NALM6 (cell line): ENCODE data around the gene PPIF.

- PRO-cap, result no peak
These were observed 311.7 kb upstream of the ZMIZ1 start for GRCh38 chr10:78756590-78757849.

- PRO-cap, result no peak
These were observed 117.8 kb upstream of the ZMIZ1 start for GRCh38 chr10:78950948-78951301.

- PRO-cap, result no peak
These were observed 90.9 kb upstream of the ZMIZ1 start for GRCh38 chr10:78977719-78978488.

DNA sequence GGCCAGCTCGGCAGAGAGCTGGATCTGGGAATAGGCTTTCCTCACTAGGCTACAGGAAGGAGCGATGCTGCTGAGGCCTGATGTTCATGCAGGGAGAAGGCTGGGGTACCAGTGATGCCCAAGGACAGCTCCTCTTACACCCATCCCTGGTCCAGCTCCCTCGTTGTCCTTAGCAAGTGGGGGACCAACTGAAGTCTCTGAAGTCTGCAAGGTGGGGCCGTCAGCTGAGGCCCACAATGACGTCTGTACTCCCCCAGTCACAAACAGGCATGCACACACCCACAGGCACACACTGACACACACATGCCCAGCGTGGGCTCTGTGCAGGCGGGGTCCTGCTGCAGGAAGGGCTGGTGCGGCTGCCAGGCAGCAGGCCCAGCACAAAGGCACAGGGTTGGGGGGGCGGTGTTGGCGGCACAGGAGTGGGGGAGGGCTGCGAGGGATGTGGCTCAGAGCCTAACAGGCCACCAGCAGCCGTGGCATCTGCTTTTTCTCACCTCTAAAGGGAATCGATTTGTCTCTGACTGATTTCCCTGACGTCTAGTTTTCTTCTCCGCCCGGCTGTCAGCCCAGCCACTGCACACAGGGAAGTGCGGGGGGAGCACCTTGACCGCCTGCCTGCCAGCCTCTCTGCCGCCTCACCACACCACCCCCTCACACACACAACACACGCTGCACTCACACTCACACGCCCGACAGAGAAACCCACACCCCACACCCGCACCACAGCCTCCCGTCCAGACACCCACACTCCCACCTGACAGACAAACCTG lies 43.6 kb upstream of the ZMIZ1 start:
- PRO-cap, result no peak

DNA sequence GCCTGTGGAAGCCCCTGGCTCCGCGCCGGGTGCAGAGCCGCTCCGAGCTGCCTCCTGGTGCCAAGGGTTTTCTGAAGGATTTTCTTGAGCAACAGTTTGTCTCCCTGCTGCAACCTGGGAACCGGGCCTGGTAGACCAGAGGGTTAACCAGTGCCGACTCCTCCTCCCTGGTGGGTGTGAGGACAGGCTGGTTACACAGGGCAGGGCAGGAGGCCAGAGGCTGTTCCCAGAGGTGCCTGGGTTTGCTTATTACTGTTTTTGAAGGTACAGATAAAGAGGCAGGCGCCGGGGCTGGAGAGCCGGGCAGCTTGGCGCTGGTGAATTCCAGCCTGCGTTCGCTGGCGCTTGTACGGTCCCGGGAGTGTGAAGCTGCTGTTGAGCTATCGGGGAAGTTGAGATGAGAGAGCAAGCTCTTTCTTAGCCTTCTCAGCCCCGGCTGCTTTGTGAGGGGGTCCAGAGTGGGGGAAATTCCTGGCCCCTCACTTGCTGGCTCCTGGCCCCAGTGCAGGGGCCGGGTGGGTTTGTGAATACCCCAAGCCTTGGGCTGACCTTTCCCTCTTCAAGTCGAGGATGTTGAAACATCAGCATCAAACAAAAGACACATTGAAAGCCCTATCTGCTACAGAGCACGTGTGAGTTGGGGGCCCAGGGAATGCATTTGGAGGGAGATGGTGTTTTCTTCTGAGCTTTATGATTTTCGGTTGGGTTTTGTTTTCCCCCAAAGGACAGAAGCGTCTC lies 2.5 kb downstream of the ZMIZ1 start:
- PRO-cap, result no peak

DNA sequence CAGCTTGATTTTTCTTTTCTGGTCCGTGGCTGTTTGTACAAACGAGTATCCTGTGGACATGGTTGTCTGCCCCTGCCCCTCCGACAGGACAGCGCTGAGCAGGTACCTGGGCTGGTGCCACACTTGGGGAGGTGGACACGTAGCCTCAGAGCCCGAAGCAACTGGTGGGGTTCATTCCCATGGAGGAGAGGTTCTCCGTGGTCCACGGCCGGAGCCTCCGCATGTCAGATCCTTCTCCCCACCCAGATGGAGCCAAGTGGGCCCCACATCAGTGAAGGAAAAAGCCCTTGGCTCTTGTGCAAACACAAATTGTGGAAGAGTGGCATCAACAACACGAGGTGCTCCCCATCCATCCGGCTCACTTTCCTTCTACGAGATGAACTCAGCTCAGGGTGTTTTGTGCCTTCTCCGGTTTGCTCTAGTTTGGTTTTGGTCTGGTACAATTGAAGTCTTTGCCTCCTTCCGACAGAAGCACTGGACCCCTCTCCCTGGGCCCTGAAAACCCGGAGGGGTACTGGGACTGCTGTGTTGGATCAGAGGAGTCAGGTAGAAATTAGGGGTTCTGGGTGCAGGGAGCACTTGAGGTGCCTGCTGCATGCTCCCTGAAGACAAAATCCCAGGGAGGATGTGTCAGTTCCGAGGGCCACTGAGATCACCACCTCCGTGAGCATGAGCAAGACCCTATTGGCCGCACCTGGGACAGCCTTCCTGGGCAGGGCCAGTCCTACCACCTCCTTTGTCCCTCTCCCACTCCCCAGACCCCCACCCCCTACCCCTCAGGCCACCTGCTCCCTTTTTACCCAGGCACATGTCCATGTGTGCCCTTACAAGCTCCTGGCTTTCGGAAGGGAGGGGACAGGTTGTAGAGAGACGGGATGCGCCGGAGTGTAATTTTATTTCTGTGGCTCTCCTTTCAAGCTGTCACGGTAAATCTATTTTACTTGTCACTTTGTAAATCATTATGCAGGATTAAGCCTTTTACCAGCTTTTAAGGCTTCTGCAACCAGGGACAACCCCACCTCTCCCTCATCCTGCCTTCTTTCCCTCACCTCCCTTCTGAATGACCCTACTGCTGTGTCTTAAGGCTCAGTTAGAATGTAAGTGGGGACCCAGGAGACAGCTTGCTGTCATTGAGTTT lies 20.6 kb downstream of the ZMIZ1 start:
- PRO-cap, result no peak

DNA sequence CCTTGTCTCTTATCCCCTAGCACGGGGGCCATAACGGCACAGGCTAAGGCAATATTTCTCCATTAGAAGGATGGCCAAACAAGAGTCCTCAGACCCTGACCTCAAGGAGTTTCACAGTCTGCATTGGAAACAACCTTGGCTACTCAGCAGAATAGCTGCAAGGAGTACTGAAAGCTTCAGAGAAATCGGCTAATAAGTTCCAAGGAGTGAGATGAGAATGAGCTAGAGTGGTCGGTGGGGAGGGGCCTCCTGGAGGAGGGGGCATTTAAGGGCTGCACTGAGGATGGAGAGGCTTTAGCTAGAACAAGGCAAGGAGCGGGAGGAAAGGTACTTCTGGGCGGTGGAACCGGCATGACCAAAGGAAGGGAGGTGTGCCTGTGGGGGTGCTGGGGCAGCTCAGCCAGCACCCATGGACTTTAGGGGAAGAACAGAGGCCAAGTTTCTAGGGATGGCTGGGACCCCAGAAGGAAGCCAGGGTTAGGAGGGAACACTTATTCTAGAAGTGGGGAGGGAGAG lies 22.6 kb downstream of the ZMIZ1 start:
- PRO-cap, result no peak

- PRO-cap, result no peak
These were observed 25.8 kb downstream of the ZMIZ1 start for GRCh38 chr10:79094436-79095031.

GRCh38 chr10:79096503-79097134 lies 27.9 kb downstream of the ZMIZ1 start:
- PRO-cap, result no peak

GRCh38 chr10:79102062-79102659 lies 33.4 kb downstream of the ZMIZ1 start:
- PRO-cap, result bidirectional peak, plus-strand start at chr10:79102439, minus-strand start at chr10:79102231

- PRO-cap, result no peak
These were observed 116.4 kb downstream of the ZMIZ1 start for GRCh38 chr10:79184814-79185907.

- PRO-cap, result no peak
These were observed 128.7 kb upstream of the PPIF start for GRCh38 chr10:79218427-79219095.

DNA sequence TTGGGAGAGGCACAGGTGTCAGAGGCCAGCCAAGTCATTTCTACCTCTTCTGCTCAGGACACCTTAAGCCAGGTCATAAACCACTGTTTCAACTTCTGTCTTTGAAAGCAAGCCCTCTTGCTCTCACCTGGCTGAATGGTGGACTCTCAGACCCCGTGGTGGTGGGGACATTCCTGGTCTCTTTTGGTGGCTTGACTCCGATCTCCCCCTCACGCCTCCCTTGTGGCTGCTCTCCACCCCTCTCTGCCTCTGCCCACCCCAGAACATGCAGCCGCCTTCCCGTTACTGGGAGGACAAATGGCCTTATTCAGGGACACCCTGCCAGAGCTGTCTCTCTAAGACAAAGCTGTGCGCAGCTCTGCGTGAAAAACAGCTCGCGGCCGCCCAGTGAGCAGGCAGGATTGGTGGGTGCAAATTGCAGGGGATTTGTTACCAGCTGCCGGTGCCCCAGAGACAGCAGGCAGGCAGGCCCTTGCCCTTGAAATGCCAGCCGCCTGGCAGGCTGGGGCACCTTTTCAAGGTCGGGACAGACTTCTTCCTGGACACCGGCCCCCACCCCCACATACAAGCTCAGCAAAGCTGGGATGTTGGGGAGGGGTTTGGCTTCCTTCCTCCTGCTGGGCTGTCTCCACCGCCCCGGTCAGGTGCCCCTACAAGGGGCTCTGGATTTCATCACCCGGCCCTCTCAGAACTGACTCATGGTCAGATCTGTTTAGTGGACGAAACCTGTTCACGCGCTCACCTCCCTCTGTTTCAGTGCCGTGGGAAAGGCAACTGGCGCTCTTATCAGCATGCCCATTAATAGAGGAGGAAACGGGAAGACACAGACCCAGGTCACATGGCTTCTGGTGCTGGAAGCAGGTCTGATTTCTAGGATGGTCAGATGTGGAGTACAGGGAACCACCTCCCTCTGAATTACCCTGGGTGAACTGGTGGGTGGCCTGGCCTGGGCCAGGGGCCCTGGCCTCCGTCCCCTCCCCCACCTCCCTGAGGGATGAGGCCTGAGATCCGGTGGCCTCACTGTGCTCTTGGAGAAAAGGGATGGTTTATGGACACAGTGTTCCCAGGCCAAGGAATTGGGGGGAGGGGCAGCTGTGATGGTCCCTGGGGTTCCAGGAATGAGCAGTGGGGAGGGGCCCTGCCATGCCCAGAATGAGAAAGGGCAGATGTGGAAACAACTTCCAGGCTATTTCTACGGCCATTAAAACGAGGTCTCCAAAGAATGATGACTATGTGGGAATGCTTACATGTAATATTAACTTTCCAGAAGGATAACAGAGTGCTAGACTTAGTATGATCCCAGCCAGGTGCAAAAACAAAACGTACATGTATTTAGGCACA lies 123.9 kb upstream of the PPIF start:
- PRO-cap, result no peak

- PRO-cap, result no peak
These were observed 101.1 kb upstream of the PPIF start for GRCh38 chr10:79246206-79246597.

DNA sequence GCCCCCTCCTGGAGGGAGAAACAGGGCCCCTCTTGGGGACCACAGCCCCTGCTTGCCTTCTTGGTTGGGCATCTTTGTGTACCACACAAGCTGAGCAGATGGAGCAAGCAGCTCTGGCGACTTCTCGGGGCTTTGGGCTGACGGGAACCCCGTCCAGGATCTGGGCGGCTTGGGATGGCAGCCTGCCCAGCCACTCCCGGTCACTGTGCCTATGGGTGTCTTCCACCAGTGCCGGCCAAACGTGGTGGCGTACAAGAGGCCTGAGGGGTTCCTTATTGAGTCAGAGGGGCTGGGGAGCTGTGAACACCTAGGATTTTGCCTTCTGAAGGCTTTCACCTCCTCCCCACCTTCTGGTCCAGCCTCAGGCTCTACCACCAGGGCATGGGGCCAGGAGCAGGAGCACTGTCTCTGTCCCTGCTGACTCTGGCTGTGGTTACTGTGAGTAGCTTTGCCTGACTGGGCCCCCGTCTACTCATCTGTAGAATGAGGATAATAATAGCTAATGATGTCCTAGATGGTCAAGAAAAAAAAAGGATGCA lies 71.8 kb upstream of the PPIF start:
- PRO-cap, result no peak

DNA sequence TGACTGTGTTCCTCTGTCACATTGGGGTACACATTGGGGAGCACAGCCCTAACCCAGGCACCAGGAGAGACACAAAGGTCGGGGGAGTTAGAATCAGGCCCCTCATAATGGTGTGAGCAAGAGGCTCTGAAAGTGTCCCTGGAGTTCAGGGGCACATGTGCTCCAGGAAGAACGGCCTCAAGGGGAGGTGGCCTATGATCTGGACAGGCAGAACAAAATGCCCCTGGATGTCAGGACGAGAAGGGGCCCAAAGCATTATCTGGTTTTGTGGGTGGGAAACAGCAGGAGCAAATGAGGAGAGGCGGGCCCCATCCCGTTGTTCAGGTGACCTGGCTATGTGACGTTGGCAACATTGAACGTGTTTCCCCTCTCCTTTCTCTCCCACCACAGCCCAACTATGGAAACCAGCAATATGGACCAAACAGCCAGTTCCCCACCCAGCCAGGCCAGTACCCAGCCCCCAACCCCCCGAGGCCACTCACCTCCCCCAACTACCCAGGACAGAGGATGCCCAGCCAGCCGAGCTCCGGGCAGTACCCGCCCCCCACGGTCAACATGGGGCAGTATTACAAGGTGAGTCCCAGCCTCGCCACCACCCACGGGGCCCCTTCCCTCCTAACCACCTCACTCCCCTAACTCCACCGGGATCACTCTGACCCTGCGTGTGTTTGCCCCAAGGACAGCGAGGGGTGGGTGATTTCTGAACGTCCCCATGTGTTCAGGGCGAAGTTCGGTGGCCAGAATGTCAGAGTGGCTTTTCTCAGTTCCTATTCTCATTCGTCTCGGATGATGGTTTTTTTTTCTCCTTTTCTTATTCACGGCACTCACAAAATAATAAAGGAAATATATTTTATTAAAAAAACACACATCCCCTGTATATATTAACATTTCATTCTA lies 50.9 kb upstream of the PPIF start:
- PRO-cap, result no peak

GRCh38 chr10:79300408-79301503 lies 46.5 kb upstream of the PPIF start:
- PRO-cap, result no peak

- PRO-cap, result no peak
These were observed 40.0 kb upstream of the PPIF start for GRCh38 chr10:79307086-79307938.

- PRO-cap, result no peak
These were observed 23.9 kb upstream of the PPIF start for GRCh38 chr10:79323188-79323992.

GRCh38 chr10:79346988-79347797 lies at the start of gene PPIF:
Gene PPIF, plus strand, starts transcription at chr10:79347469.
- PRO-cap, result unidirectional peak, plus-strand start at chr10:79347439; unidirectional peak, plus-strand start at chr10:79347469